ENCODE results near the genes CCRL2 and MYL3.

- PRO-cap, 2 experiments = no peak in any of the 2 experiments
Observed at GRCh38 chr3:46396042-46396478, 11.0 kb upstream of the CCRL2 start.

DNA sequence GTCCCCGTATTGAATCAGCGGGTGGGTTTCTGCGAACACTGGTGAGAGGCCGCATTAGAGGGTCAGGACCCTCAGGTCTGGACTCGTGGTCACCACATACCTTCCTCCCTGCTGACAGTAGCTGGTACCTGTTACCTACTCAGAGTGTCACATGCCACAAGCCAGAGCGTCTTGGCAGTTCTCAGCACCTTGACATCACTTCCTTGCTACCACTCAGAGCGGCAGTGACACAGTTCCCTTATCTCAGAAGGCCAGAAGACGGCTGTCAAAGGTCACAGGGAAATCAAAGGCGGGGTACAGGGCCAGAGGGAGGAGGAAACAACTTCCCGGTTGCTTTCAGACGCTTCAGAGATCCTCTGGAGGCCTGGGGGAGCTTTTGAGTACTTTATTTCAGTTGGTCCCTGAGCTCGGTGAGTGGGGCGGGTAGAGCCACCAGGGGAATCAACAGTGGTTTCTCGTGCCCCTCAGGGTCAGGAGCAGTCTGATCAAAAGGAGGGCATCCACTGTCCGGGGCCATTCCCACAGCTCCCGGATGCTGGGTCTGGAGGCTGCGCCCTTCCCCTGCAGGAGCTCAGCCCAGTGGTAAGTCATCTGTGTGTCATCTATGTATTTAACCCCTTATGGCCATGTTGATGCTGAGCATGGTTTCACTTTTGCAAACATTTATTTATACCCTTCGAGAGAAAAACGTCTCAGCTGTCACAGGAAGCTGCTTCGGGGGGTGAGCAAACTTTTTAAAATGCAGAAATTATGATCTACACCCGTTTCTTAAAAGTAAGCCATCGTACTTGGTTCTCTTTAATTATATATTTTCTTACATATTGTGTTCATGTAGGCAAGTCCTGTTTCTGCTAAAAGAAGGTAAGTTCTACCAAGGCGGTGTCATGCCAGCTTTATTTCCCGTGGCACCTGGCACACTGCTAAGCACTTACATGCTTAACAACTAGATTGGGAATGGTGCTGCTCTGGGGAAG lies at the start of gene CCRL2:
Gene CCRL2, plus strand, starts transcription at position 339 of the 974 bp plus-strand sequence.
- PRO-cap, 2 experiments = peak in 2 of 2 experiments; most common plus-strand start position 339 of the sequence (in 2); most common minus-strand start position 146 of the sequence (in 1)

GRCh38 chr3:46490713-46491667 lies 6.8 kb upstream of the RTP3 start:
- PRO-cap, 2 experiments = no peak in any of the 2 experiments

DNA sequence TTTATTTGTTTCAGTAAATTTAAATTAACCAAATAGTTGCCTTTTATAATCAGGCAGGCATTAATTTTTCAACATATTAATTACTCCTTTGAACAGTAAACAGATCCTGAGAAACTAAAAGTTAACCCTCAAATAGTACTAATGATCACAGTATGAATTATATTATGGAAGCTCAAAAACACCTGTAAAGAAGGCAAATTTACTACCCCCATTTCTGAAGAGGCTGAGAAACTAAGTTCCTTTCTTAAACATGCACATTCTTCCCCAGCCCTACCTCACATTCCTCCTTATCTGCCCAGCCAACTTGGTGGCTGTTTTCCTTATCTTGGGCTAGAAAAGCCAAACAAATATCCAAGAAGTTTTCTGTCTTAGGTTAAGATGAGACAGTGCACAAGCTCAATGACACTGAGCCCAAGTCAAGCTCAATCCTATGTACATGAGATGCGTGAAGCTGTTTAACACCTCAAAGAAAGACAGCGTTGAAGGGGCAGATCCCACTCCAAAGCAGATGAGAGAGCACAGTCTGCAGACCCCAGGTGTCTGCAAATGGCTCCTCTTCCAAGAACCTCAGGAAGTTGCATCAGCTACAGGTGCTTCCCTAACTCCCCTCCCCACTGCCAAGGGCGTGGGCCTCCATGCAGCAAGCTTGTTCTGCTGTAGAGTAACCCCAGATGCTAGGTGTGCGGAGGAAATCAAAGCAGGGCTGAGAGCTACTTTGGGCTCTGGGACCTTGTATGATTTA lies 16.7 kb downstream of the LRRC2 start:
- PRO-cap, 2 experiments = no peak in any of the 2 experiments

GRCh38 chr3:46558101-46559137 lies 7.7 kb downstream of the LRRC2 start:
- PRO-cap, 2 experiments = peak in 2 of 2 experiments; most common plus-strand start chr3:46558558 (in 1); most common minus-strand start chr3:46558436 (in 1)

DNA sequence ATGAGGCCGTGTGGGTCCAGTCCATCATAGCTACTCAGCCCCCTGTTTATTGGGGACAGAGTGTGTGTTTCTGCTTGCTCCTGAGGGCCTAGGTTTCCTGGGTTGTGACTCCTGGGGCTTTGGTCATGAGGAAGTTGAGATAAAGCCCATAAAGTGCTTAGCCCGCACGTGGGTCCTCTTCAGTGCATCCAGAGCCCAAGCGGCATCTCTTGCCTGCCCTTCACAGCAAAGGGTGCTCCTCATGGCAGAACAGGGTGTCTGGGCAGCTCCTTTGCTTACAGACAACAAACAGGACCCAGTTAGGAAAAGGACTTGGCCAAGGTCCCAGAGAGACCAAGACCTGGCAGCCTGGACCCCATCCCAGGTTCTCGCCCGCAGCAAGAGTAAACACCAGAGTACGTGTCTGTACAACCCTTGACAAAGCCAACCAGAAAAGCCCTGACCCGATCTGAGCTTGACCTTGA lies 27.1 kb downstream of the ALS2CL start:
- PRO-cap, 2 experiments = peak in 1 of 2 experiments; most common plus-strand start position 405 of the sequence (in 1); most common minus-strand start position 215 of the sequence (in 1)

DNA sequence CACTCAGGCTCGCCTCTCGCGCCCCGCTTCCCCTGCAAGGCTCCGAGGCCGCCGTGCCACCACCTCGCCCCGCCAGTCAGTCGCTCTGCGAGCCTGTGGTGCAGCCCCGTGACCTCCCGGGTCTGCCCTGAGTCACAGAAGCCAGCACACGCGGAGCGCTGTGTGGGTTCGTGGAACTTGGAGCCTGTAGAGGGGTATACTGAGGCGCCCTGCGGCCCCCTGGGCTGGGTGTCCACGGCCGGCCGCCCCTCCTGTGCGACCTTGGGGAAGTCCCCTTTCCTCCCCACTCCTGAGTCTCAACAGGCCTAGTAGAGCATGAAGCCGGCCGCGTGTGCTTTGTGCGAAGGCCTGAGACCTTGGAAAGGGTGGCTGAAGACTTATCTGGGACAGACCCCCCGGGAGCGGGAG lies 495 bp upstream of the ALS2CL start:
- PRO-cap, 2 experiments = peak in 2 of 2 experiments; most common plus-strand start position 75 of the sequence (in 1); most common minus-strand start position 87 of the sequence (in 2)

DNA sequence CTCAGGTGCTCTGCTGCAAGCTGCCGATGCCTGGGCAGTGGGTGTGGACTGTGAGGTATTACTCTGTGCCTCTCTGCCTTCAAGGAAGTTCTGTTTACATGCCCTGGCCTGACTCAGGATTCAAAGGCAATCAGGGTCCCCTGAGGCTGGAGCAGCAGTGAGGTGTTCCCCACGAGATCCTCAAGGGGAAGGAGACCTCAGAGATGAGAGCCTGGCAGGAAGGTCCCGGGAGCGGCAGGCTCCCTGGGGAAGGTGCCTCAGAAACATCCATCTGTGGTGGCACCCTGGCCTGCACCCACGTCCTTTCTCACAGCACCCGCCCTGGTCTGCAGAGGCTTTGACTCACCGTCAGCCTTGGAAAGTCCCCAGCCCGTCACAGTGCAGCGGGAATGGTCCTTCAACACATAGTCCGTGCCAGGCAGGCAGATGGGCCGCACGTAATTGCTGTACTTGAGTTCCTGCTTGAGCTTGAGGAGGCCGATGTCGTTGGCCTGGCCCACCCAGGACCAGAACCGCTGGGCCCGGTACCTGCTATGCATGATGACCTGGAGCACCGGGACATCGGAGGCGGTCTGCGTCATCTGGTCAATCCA lies 3.7 kb downstream of the PRSS50 start:
- PRO-cap, 2 experiments = no peak in any of the 2 experiments

- PRO-cap, 2 experiments = peak in 2 of 2 experiments; most common plus-strand start chr3:46863711 (in 1); most common minus-strand start chr3:46863444 (in 2)
Observed at GRCh38 chr3:46863062-46863852, at the start of gene MYL3. TSS of gene MYL3 (minus strand) at chr3:46863444.

- PRO-cap, 2 experiments = no peak in any of the 2 experiments
Observed at GRCh38 chr3:46925632-46926744, 48.5 kb downstream of the PTH1R start.

DNA sequence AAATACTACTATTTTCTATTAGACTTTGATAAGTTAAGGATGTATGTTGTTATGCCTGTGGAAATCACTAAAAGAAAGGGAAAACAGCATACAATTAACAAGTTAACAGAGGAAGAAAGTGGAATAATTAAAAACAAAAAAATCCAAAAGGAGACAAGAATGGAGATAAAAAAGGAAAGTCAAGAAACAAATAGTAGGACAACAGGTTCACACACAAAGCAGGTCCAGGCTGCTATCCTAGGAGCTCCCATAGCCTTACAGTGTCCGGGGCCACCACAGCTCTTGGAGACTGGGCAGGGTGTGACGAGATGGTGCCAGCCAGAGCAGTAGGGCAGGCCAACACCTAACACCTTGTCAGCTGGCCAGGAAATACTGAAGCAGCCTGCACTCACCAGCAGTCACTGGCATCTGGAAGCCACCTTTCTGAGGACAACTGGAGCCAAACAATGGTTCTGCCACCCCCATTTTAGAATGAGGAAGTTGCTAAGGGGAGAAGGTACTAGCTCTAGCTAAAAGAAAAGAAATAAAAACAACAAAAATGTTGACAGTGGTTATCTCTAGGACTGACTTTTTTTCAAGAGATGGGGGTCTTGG lies 47.3 kb downstream of the CCDC12 start:
- PRO-cap, 2 experiments = no peak in any of the 2 experiments

GRCh38 chr3:46930536-46931432 lies 45.8 kb downstream of the CCDC12 start:
- PRO-cap, 2 experiments = no peak in any of the 2 experiments

DNA sequence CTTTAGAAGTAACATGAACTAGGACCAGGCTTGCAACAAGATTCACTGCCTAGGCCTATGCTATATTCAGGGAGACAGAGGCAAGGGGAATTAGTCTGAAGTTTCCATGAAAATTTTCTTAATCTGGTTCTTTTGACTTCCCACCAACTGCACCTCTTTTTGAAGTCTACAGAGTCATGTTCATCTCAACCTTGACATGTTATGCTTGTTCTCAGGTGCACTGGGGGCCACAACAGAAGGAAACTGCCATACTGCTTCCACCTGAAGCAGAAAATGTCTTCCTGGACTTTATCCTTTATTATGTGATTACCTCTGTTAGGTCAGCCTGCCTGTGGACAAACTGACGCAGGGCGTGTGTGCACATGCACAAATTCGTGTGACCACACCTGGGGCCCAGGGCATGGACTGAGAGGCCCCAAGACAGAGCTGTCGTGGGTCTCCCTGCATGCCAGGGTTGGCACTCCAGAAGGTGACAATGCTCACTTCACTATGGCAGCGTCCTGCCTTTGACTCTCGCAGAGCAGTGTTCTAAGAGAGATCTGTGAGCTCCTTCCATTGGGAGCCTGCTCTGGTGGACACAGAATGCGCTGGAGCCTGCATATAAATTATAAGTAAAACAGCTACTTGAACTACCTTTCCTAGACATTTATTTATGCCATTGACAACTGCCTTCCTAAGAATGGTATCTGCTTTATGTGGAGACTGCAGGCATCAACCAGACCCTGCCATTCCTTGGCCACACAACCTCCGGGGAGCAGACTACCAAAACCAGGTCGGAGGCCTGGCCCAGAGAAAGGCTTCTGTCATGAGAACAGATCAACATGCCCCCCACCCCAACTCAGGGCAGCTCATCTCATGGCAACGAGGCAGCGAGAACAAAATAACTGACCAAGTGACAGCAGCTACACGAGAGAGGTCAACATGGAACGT lies 34.4 kb downstream of the CCDC12 start:
- PRO-cap, 2 experiments = no peak in any of the 2 experiments

- PRO-cap, 2 experiments = no peak in any of the 2 experiments
Observed at GRCh38 chr3:46991143-46991655, 11.7 kb downstream of the NBEAL2 start.

GRCh38 chr3:47161360-47161753 lies 2.6 kb downstream of the SETD2 start:
- PRO-cap, 2 experiments = no peak in any of the 2 experiments

GRCh38 chr3:47250630-47251071 lies 31.9 kb downstream of the KIF9 start:
- PRO-cap, 2 experiments = no peak in any of the 2 experiments

DNA sequence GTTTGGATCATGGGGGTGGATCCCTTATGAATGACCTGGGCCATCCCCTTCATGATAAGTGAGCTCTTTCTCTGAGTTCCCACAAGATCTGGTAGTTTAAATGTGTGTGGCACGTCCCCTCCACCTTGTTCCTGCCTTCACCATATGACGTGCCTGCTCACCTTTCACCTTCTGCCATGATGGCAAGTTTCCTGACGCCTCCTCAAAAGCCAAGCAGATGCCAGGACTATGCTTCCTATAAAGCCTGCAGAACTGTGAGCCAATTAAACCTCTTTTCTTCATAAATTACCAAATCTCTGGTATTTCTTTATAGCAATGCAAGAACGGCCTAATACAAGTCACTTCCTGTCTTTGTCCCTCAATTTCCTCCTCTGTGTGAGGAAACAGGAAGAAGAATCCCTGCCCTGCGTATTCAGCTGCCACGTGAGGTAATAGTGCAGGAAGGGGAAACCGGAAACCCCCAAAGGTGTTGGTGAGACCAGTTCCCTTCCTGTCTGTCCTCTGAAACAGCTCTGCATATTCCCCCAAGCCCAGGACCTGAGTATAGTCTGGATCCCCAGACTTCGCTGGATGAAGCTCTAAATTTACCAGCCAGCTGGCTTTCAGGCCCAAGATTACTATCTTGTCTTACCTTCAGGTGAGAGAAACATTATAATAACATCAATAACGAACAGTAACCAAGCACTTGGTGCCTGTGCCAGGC lies 18.2 kb upstream of the PTPN23 start:
- PRO-cap, 2 experiments = no peak in any of the 2 experiments

- PRO-cap, 2 experiments = no peak in any of the 2 experiments
Observed at GRCh38 chr3:47412403-47413483, 31.9 kb downstream of the PTPN23 start.

DNA sequence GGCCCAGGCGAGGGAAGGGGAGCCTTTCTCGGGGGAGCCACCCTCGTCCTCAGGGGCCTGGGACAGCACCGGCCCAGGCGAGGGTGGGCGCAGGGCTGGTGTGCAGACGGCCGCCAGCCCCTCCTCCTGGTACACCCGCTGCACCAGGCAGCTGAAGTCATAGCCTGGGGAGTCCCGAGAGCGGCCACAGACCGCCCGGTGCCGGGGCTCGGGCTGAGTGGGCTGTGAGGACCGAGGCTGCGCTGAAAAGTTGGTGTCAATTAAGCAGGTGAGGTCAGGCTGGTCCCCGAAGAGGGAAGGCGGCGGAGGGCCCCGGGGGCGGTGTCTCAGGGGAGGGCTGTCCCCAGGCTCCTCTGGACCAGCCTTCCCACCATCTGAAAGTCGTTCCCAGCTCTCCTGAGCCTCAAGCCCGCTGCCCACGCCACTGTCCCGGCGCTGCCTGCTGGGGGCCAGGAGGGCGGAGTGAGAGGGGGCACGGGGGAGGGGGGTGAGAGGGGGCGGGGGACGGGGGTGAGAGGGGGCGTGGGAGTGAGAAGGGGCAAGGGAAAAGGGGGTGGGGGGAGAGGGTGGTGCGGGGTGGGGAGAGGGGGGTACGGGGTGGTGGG lies 36.7 kb downstream of the PTPN23 start:
- PRO-cap, 2 experiments = no peak in any of the 2 experiments

DNA sequence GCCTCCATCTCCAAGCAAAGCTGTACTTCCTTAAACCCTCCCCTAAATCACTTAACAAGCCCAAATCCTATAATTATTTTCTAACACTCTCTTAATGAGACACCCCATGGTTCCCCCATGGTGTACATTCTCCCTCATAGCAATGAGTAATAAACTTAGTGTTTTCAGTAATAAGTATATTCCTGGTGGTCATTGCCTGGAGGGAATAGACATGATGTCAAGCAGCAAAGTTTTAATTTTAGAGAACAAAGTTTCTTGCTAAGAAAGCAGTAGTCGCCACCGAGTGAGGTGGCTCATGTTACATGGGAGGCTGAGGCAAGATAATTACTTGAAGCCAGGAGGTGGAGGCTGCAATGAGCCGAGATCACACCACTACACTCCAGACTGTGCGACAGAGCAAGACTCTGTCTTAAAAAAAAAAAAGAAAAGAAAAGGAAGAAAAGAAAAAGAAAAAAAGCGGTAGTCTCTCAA lies 2.3 kb upstream of the ELP6 start:
- PRO-cap, 2 experiments = no peak in any of the 2 experiments